Ileum (tissue), 1 donor: Measurements from ENCODE around the gene SLC45A1.

- PRO-cap: unidirectional peak, plus-strand start at chr1:8318108
These were observed at the start of gene SLC45A1 for GRCh38 chr1:8317668-8318234. Gene SLC45A1, plus strand, starts transcription at chr1:8318114.

DNA sequence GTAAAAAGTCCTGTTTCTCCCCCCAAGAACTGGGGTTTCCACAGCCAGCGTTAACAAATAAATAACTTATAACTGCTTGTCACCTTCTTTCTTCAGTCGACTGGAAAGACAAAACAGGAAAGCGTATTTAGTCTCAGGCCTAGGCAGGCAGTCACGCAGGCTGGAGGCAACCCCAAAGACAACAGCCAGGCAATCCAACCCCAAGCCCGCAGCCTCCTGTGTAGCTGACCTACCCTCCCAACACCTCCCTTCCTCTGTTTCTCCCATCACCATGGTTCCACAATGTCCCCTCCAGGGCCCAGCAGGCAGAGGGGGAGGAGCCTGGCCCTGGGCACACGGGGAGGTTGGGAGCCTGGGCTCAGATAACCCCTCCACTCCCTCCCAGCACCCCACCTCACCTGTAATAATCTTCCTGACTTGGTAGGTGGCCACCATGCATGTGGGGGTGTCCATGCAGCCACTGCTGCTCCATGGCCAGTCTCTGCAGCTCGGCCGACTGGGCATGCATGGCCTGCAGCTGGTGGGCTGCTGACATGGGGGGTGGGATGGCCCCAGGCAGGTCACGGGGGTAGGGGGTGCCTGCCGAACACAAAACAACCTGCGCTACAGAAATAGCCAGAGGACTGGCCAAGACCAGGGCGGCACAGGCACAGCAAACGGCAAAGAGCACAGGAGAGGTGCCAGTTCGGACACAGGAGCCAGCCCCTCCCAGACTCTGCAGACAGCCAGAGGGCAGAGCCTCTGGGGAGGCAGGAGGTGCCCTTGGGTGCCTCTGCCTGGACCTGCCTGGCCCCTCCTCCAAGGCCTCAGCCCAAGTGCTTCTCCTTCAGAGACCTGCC is 37.3 kb downstream of the SLC45A1 start:
- PRO-cap: no peak

DNA sequence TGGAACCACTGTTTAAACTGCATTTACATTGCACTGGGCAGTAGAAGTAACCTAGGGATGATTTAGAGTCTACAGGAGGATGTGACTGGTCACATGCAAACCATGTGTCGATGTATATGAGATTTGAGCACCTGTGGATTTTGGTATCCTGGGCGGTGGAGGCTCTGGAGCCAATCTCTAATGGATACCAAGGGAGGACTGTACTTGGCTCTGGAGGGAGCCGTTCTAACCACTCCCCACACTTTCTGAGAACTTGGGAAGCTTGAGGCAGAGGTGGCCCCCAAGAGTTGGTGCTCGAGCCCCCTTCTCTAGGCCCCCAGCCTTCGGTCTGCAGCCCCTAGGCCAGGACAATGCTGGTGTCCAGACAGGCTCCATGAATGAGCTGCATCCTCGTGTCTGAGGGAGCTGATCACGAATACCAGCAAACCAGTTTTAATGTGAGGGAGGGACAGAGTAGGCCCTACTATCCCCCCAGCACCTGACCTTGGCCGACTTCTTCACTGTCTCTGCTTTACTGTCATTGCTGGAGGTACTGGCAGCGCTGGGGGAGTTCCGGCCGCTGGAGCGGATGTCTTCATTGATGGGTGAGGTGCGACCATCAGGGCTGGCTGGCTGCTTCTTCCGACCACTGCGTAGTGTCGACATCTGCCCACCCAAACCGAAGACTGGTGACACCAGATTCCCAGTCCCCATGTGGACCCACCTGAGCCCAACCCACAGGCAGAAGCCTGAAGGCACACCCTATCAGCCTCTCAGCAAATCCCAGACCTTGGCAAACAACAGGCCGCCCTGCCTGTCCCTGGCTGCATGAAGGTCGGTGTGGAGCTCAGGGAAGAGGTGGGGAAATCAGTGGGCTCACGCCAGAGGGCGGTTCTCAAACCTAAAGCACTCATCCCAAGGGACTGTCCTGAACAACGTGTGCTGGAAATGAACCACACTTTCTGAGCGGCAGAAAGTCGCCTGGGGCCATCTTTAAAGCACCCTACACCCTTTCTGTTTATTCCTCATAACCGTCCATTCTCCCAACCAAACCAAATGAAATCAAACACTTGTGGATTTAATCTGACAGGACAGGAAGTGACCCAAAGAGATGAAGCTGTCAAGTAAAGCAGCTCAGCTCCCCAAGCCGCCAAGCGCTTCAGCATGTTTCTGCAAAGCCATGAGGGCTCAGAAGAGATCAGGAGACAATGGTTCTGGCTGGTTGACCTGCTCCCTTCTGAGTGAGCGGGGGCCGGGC is 44.7 kb downstream of the SLC45A1 start:
- PRO-cap: no peak

- PRO-cap: no peak
These were observed 64.9 kb downstream of the SLC45A1 start for GRCh38 chr1:8382701-8383403.

GRCh38 chr1:8390771-8391904 is 73.2 kb downstream of the SLC45A1 start:
- PRO-cap: no peak

GRCh38 chr1:8396664-8397541 is 79.0 kb downstream of the SLC45A1 start:
- PRO-cap: no peak

DNA sequence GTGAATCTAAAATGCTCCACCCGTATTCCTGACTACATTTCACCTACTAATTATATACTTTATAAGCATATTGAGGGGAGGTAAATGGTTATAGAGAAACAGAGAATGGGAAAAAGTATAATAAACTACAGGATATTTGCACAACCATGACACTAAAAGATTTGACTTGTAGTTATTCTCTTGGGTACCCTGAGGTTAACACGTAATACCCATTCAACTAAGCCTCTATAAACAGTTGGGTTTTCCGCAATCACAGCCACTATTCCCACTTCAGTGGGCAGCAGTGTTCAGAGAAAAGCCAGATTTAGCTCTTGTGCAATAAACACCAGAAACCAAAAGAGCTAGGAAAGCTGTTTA is 101.1 kb downstream of the SLC45A1 start:
- PRO-cap: no peak

GRCh38 chr1:8430293-8431080 is 112.6 kb downstream of the SLC45A1 start:
- PRO-cap: no peak

- PRO-cap: no peak
These were observed 155.2 kb downstream of the SLC45A1 start for GRCh38 chr1:8472911-8473669.

DNA sequence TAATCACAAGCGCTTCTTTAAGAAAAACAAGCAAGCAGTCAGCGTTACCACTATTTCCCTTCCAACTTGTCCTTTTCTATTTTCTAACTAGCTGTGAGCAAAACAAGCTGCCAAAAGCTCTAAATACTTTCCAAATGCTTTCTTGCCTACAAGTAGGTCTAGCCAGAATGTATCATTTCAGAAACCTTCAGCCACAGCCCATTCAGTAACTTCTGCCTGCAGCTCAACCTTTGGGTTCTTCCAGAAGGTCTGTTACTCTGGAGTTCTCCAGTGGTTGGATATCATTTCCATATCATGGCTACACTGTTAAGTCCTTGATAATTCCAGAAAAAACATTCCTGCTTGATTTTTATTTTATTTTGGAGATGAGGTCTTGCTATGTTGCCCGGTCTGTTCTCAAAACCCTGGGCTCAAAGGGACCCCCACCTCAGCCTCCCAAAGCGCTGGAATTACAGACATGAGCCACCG is 192.7 kb downstream of the SLC45A1 start:
- PRO-cap: no peak

DNA sequence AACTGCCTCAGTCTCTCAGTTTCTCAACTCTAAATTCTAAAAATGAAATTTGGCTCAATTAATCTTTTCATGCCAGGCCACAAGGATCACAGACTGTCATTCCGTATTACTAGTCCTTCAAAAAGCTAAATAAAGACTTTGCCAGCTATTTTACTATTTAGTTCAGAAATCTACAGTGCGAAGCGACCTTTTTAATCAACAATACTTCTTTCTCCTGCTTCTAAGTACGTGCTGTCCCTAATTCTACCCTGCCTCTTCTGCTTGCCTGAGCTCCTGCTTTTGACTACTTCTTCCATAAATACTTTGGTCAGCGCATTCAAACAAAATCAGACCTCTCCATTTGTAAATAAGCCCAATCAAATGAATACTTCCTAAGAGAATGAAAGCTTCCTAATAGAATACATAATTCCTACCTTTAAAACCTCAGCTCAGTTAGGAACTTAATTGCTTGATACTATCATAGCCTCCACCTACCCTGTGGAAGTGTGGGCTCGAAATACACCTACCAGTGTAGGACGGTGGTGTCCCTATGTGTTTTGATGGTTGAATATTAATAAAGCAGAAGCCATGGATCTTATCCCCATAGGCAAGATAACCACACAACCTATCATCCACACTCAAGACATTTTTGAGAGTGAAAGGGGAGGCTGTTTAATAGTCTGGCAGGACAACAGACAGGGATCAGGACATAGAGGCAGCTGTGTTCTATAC is 196.8 kb downstream of the RERE start:
- PRO-cap: no peak

GRCh38 chr1:8665128-8665556 is 152.3 kb downstream of the RERE start:
- PRO-cap: no peak

DNA sequence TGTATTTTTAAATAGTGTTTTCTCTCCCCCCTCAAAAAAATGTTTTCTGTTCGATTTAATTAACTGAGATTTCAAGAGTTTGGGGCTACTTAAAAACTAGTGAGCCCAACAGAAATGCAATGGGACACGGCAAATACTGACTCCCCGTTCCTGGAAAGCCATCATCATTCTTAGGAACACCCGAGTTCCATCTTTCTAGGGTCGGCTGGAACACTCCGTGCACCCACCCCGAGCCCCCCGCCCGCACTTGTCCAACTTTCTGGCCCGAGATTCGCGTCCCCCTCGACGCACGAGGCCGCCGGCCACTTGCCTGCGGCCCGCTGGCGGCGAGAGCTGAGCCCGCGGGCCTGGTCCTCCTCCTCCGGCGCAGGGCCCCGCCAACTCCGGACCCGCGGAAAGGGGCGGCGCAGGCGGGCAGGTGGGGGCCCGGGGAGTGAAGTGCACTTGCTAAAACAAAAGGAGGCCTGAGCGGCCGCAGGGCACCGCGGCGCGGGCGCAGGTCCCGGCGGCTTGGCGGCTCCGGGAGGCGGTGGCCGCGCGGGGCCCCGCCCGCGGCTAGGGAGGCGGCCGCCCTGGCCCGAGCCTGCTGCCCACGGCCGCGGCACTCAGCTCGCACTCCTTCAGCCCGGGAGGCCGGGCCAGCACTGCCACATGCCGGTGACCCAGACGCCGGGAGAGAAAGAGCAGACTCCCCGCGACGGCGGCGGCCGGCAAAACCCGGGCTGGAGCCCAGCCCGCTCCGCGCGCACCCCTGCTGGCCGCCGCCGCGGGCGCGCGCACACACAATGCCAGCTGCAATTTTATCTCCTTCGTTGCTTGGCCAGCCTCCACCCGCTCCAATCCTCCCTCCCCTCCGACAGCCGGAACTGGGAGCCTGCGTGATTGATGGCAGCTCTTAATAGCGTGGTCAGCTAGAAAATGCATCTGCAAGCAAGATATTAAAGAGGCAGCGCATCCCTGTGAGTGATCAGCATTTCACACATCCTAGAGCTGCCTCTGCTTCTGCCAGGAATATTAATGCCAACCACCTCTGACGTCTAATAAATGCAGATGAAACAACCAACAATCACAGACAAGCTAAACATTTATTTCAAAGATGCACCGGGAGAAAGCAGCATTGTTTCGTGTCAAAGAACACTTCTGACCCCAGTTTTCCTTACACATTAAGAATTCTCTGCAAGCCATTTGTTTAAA is 114.3 kb downstream of the RERE start:
- PRO-cap: bidirectional peak, plus-strand start at position 631 of the sequence, minus-strand start at position 620 of the sequence; unidirectional peak, minus-strand start at position 764 of the sequence; unidirectional peak, minus-strand start at position 858 of the sequence

GRCh38 chr1:8815342-8816319 is 1.8 kb downstream of the RERE start:
- PRO-cap: no peak

DNA sequence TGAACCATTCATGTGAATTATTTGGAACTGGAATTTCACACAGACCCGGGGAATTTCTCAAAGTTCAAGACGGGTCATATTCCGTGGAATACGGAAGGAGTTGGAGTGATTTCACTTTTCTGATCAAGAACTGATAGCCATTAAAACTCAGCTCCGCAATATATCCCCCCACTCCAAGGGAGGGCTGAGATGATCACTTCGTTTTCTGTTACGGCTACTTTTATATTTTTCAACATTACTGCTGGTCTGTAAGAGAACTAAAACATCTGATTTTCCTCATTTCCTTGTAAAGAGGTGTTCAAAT is 1.1 kb upstream of the ENO1 start:
- PRO-cap: no peak

DNA sequence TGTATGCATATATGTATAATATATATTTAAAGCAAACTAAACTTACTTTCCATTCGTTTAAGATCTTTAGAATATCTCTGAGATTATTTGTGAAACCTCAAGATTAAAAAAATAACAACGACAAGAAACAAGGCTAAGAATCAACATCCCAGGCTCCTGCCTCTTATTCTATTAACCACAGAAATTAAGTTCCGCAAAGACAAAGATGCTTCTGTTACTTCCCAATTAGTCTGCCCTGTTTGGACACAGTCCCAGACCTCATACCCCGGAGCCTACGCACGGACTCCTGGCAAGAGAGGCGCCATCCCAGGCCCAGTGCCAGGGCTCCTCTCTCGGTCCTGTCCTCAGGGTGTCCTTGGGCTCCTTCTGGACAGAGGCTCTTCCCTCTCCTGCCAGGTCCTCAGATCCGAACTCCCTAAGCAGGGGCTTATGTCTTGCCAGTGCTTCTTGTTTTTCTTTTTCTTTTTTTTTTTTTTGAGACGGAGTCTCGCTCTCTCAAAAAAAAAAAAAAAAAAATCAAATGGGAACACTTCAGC is 11.4 kb upstream of the ENO1 start:
- PRO-cap: no peak

DNA sequence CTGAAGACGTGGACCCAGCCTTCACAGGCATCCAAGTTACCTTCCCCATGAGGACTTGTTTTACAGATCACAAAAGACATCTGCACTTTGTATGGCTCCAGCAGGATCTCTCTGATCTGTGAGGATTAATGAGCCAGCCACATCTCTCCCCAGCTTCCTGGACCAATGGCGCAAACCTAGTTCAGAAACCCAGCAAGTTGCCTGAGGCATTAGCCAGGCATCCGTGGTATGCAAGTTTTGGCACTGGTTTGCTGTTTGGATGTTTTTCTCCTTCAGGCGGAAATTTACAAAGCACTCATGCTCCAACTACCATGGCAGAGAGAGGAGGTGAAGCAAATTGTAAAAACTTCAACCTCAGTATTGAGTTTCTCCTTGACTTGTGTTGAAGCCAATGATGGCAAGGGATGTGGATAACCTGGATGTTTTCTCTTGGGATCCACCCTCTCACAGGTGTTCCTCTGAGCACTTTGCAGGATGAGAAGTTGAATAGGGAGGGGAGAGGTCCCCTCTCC is 25.5 kb upstream of the ENO1 start:
- PRO-cap: no peak

DNA sequence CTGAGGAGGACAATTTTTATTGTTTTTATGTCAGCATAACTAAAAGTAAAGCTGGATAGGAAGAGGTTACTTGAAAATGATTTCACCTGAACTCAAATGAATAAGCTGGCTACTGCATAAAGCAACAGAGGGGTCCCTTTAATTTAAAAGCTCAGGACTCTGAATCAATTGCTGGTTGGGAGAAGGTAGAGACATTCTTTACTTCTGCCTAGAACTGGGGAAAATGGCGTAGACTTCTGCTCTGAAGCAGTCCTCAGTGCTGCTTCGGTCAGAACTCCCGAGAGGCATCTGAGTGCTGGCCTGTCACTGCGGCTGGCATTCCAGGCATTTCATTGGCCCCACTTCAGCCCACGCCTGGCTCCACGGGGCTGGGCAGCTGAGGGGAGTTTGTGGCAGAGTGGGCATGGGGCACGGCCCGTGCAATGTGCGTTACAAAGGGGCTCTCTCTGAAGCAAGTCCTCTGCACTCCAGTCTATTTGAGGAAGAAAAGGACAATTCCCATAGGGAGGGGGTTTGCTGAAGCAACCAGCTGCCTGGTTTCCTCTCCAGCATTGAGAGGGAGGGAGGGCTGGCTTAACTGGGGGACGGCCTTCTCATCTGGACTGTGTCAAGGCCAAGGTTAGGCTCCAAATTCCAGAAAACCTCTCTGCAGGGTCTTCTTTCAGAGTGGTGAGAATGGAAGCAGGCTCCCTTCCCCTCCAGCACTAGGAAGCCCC is 20.9 kb upstream of the GPR157 start:
- PRO-cap: no peak

DNA sequence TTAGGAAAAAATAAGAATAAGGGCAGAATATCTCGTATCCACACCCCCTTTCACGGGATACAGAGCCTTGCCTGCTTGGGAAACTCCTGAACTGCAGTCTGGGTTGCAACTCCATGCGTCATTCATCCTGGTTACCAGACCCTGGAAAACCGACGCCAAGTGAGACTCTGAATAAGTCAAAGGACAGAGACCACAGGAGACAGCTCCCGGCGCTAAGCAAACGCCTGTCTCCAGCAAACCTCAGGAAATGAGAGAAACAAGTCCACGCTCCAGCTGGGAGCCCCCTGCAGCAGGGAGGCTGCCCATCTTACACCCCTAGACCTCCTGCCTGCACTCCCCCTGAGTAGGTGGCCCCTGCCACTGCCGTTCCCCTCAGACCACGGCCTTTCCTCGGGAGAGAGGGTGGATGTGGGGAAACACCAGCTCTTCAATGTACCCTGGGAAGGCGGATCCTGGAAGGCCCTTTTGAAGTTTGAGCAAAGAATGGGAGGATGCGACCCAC is 37.5 kb upstream of the GPR157 start:
- PRO-cap: no peak

- PRO-cap: no peak
These were observed 14.2 kb downstream of the H6PD start for GRCh38 chr1:9248759-9249191.